Temporal lobe (tissue), 2 donors: ENCODE data around the genes TTK and MRAP2.

GRCh38 chr6:79152124-79152953 is 74.3 kb upstream of the PHIP start:
- RAMPAGE, long total RNA: no peak

GRCh38 chr6:79180307-79180650 is 102.2 kb upstream of the PHIP start:
- RAMPAGE, long total RNA: no peak

GRCh38 chr6:79233473-79234324 is 155.6 kb upstream of the PHIP start:
- RAMPAGE, long total RNA: no peak

DNA sequence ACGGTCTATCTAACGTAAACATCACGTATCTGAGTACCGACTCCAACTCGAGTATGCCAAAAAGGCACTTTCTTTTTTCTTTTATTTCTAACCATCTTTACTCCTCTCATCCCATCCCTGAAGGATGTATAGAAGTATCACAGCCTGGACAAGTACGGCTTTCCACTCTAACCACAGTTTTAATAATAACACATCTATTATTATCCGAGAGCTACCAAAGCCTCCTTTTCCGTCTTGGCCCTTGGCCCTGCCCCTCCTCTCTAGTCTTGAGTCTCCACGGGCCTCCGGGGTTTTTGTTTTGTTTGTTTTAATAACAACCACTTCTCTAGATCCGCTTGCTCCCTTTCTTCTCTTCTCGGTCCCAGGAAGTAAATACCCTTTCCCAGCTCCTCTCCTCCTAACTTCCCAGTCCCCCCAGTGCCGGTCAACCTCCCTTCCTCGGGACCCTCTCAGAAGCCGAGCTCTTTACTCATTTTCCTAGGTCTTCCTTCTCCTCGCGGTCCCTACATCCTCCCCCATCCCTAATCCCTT is 666 bp downstream of the LCA5 start:
- RAMPAGE, long total RNA: no peak

- RAMPAGE, long total RNA: no peak
These were observed at the start of gene TTK for GRCh38 chr6:80003757-80005117. Gene TTK, plus strand, starts transcription at chr6:80004649.

DNA sequence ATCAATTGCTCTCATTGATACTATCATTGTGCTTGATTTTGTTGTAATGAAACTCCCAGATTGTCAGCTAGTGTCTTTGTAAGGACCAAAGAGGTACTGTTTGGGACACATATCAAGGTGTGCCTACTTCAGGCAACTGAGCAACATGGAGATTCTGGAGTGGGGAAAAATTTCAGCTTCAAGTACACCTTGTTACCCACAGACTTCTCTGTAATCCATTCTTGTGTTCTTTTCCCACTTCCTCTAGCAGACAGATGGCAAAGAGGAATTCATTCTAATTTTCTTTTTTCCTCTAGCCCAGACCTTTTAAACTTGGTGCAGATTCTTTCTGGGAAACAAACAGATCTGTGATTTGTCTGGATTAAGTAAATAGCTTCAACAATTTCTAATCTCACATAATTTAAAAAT is 20.2 kb upstream of the BCKDHB start:
- RAMPAGE, long total RNA: no peak

- RAMPAGE, long total RNA: no peak
These were observed 20.5 kb downstream of the BCKDHB start for GRCh38 chr6:80126822-80127475.

DNA sequence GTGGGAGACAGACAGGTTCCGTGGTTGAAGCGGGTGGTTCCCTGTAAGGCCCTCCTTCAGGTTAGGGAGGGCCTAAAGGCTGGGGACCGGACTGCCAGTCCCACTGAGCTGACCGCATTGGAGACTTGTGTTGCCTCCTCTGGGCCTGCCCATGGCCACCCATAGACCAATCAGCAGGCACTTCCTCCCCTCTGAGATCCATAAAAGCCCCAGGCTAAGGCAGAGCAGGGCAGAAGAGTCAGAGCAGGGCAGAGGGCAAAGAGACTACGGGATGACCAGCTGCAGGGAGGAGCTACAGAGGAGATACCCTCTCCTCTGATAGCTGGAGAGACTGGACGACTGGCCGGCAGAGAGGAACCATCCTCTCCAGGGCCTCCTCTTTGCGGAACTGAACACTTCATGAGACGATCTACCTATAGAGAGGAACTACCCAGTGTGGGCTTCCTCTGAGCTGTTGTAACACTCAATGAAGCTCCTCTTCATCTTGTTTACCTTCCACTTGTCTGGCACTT is 537.3 kb downstream of the TENT5A start:
- RAMPAGE, long total RNA: no peak

- RAMPAGE, long total RNA: no peak
These were observed 487.4 kb downstream of the TENT5A start for GRCh38 chr6:81264978-81265607.

DNA sequence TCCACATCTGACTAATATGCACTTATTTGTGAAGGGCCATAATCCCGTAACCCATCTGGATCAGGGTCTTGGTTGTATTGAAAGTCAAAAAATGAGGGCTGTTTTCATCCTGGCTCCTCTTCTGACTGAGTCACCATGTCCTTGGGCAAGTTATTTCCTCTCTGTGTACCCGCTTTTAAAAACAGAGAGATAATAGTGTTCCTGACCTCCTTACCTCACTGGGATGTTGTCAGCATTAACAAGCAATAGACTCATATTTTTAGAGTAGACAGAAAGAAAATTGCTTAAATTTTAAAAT is 233.6 kb downstream of the IBTK start:
- RAMPAGE, long total RNA: no peak

GRCh38 chr6:82144965-82145389 is 102.6 kb downstream of the IBTK start:
- RAMPAGE, long total RNA: no peak

GRCh38 chr6:82170913-82171696 is 76.4 kb downstream of the IBTK start:
- RAMPAGE, long total RNA: no peak

DNA sequence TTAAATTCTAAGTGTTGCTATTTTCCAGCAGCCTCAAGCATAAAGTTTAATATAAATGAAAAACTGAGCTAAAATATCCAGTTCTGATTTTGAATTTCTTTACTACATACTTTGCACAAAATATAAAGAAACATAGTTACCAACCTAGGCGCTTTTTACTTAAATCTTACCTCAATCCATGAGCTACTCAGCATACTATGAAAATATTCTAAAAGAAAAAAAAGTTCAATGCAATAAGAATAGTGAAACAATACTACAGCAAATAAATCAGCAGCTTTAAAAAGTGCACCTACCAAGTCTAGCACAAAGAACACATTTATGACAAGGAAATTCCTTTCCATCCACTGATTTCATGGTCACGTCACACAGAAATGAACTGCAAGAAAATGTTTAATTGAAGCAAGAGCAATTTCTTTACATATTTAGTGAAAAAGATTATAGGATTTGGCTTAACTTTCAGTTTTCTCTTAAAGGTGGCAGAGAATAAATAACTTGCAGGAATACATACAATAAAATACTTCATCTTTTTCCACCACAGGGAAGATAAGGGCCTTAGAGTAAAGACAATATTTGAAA is 36.3 kb downstream of the IBTK start:
- RAMPAGE, long total RNA: no peak

GRCh38 chr6:82558264-82558523 is 194.6 kb downstream of the TPBG start:
- RAMPAGE, long total RNA: no peak

- RAMPAGE, long total RNA: no peak
These were observed 28.2 kb upstream of the ME1 start for GRCh38 chr6:83459080-83459347.

GRCh38 chr6:83708559-83709001 is 321 bp downstream of the SNAP91 start:
- RAMPAGE, long total RNA: no peak

DNA sequence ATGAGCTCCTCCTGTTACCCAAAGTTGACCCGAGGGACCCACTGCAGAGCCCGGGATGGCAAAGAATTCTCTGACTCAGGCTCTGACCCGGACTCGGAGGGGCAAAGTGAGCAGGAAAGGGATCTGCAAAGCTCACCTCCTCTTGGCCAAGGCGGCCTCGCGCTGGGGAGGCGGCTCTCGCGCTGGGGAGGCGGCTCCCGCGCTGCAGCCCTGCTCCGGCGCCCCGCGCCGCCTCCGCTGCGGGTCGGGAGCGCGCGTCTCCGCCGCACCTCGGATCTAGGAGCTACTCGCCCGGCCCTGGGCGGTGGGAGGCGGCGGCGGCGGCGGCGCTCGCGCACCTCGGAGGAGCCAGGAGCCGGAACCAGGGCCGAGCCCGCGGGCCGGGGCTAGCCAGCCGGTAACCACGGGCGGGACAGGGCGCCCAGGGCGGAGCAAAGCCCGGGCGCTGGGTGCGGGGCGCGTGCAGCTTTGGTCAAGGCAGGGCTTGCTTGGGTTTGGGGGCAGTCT is at the start of gene MRAP2:
TSS of gene MRAP2 (plus strand) at position 286 of the 507 bp plus-strand sequence.
- RAMPAGE, long total RNA: no peak

DNA sequence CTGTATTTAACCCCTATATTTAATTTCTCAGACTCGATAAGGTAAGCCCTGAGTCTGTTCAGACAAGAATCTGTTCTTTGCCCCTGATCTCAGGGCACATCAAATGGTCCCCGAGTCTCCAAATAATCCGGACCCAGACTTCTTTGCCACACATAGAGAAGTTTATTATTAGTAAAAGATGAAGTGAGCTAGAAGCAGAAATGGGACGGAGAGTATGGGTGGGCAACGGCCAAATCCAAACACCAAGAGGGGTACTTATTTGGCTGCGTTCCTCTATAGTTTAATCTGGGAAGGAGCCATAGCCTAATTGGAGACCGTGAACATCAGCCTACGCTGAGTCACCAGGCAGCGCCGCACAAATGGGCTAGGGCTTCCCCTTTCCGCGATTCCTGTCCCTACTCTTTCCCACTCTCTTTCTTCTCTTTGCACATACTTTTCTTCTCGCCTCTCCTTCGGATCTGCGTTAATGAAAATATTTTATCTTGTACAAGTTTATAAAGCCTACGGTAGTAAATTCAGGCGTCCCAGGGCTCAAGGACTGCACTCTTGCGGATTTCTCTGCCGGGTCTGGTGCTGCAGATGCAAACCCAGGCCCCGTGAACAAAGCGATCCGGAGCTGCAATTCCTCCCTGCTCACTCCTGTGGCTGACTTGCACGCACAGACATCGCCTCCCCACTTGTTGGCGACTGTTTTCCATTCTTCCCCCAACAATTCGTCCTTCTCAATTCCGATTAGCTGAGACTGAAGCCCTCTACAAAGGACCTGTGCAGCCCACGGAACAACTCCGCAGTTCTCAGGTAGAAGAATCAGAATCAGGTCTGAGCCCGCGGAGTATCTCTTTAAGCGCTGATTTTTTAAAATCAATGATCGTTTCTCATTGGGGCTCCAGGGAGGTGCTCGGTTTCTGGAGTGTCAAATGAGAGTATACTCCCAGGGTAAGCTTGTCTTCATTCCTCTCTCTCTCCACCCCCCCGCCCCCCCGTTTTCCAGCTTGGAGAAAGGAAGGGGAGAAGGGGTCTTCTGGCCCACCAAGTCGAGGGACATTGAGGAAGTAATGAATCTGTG is 4.2 kb upstream of the TBX18 start:
- RAMPAGE, long total RNA: no peak

DNA sequence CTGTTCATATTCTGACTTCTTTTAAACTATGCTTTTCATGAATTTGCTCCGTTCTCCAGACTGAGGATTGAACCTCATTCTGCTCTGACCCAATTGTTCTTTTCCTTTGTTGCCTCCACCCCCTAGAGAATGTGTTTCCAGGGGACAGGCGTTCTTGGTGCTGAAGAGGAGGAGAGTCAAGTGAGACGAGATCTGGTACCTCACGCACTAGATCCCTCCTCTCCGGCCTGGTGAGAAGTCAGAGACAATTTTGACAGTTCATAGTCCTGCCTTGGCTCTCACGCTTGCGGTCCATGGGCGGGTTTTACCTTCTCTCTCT is 629 bp upstream of the ZNF292 start:
- RAMPAGE, long total RNA: no peak

DNA sequence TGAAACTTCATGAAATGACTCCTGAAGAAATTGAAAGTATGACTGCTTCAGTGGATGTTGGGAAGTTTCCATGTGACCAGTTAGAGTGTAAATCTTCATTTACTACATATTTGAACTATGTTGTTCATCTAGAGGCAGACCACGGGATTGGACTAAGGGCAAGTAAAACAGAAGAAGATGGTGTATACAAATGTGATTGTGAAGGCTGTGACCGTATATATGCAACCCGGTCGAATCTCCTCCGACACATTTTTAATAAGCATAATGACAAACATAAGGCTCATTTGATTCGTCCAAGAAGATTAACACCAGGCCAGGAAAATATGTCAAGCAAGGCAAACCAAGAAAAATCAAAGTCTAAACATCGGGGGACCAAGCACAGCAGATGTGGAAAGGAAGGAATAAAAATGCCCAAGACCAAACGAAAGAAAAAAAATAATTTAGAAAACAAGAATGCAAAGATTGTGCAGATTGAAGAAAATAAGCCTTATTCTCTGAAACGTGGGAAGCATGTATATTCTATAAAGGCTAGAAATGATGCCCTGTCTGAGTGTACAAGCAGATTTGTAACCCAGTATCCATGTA is 62.1 kb upstream of the SMIM8 start:
- RAMPAGE, long total RNA: no peak